Metastatic Pancreatic Carcinoma in the Ovary (tissue), 1 donor: ENCODE measurements around the genes FTHL17, MAGEB16 and SYTL5.

DNA sequence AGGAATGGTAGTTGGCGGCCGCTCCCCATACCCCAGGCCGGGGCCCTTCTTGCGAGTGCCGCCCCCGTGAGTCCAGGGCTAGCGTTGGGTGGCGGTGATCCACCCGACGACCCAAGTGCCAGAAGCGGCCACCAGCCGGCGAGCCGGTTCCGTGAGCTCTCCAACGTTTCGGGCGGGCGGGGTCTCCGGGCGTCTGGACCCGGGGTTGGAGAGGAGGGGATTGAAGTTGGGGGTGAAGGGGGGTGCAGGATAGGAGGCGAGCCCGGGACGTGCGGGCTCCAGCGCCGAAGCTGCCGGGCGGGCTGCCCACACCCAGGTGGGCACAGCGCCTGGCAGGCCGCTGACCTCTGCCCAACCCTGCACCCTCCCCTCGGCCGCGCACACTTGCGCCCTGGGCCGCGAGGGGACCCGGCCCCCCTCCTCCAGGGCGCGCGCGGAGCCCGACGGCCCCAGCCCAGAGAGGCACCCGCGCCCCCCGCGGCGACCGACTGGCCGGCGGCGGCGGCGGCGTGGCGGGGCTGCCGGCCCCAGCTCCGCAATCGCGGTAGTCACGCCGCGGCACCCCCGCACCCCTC is 13.5 kb downstream of the ARX start:
- PRO-cap: no peak

DNA sequence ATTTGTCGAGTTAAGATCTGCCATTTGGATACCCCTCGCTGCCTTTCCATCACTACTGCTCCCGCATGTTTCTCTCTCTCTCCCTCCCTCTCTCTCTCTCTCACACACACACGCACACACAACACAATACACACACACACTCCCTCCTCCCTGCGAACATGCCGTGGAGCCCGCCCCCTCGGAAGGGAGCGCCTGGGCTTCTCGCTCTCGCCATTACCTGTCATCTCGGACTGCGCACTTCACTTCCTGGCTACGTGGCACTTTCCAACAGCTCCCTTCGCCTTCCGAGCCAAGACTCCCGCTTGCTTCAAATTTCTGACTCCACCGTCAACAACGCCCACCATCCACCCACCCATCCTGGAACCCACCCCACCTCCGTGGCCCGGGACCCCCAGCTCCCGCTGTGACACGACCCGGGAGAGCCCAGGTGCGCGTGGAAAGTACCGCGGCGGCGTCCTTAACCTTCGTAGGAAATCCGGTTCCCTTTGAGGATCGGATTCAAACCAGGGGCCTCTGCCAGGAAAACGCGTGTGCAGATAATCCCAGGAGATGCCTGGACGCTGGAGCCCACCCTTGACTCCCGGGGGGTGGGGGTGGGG is 12.6 kb downstream of the ARX start:
- PRO-cap: no peak

GRCh38 chrX:25004479-25004979 is 11.2 kb downstream of the ARX start:
- PRO-cap: no peak

GRCh38 chrX:30613515-30614275 is 36.1 kb upstream of the TASL start:
- PRO-cap: no peak

DNA sequence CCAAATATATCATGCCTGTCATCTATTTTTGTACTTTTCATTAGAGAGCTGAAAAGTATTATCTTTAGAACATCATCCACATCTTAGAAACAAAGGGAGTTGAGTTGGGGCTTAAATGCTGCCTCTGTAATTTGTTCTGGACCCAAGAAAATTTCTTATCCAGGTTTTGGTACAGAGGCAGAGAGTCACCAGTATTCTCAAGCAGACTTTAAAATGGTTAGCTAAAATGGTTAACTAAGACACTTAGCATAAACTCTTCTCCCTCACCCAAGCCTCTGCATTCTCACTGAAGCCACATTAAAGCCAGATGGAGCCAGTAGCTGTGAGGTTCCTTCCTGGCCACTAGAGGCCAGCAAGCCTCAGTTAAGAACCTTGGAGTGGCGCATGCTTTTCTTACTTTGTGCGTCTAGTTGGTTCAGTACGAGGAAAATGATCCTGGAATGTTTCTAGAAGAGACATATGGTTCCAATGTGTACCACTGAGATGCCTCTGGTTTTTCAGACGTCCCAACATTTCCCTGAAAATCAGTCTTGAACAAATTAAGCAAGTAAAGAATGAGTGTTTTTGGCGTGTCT is 82.6 kb upstream of the TAB3 start:
- PRO-cap: no peak

- PRO-cap: no peak
Measured at GRCh38 chrX:31071931-31072326, at the start of gene FTHL17. Gene FTHL17 (minus strand): TSS chrX:31072041.

- PRO-cap: no peak
Measured at GRCh38 chrX:31507994-31508621, 436.3 kb upstream of the FTHL17 start.

- PRO-cap: no peak
Measured at GRCh38 chrX:31670077-31670690, 598.3 kb upstream of the FTHL17 start.

GRCh38 chrX:33188180-33189044 is 22.9 kb downstream of the DMD start:
- PRO-cap: no peak

- PRO-cap: no peak
Measured at GRCh38 chrX:33195082-33195908, 16.1 kb downstream of the DMD start.

DNA sequence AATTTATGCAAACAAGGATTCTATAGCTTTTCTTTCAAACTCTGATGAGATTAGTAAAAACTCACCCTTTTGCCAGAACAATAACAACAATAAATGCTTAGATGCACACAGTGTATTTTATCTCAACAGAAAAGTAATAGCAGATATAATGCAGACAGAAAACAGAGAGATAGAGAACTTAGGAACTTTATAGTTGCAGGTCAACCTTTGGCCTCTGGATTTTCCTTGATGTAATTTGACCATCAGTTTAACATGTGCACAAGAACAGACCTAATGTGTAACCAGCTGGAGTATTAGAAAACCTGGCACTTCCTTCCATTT is 358.6 kb upstream of the MAGEB16 start:
- PRO-cap: no peak

DNA sequence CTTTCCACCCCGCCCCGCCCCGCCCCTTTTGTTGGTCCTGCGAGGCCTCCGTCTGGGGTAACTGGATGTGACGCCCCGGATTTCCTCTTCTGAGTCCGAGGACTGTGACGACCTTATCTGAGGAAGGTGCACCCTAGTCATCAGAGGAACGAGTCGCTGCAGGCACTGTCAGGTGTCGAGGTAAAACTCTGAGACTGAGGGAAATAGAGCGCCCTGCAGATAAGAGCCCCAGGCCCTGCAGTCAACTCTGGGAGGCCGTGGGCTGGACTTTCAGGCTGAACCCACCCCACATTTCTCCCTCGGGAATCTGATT is at the start of gene MAGEB16:
Gene MAGEB16, plus strand, starts transcription at position 104 of the 313 bp plus-strand sequence.
- PRO-cap: no peak

- PRO-cap: no peak
Measured at GRCh38 chrX:36962892-36963936, 45.0 kb upstream of the FAM47C start.

GRCh38 chrX:38006280-38006691 is at the start of gene SYTL5:
Gene SYTL5 (plus strand): TSS chrX:38006553.
- PRO-cap: no peak

DNA sequence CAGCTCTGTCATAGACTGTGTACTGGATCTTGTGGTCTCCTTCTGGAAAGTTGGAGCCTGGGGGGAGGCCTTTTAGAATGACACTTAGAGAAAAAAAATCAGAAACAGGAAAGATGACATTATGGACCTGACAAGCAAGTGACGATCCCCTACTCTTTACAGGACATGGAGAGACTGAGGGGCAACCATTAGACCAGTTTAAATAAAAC is 59.8 kb downstream of the SRPX start:
- PRO-cap: no peak

GRCh38 chrX:38171783-38172304 is 48.8 kb downstream of the SRPX start:
- PRO-cap: no peak

DNA sequence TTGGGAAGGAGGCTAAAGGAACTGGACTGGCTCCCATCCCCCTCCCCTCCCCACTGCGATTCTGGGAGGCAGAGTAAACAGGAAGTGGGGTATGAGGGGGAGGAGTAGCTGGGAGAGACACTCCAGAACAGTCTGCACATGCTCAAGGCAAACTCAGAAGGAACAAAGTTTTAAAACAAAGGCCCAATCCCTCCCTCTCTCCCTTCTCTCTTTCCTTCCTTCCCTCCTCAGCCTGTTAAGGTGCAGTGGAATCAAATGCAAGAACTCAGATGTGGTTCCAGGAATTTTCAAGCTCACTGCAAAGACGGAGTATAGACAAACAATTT is 15.8 kb downstream of the MID1IP1 start:
- PRO-cap: no peak

DNA sequence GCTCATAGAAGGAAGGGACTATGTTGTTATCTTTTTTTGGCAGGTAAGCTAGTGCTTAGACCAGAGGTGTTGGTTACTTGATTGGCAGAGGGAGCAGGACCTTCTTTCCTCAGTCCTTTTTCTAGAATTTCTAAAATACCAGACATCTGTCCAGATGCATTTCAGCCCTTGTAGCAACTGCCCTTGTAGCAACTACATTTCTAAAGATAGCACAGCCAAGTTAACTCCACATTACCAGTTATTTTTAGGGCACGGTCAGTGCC is 62.8 kb downstream of the MID1IP1 start:
- PRO-cap: no peak

GRCh38 chrX:38987155-38987492 is 185.9 kb downstream of the MID1IP1 start:
- PRO-cap: no peak

DNA sequence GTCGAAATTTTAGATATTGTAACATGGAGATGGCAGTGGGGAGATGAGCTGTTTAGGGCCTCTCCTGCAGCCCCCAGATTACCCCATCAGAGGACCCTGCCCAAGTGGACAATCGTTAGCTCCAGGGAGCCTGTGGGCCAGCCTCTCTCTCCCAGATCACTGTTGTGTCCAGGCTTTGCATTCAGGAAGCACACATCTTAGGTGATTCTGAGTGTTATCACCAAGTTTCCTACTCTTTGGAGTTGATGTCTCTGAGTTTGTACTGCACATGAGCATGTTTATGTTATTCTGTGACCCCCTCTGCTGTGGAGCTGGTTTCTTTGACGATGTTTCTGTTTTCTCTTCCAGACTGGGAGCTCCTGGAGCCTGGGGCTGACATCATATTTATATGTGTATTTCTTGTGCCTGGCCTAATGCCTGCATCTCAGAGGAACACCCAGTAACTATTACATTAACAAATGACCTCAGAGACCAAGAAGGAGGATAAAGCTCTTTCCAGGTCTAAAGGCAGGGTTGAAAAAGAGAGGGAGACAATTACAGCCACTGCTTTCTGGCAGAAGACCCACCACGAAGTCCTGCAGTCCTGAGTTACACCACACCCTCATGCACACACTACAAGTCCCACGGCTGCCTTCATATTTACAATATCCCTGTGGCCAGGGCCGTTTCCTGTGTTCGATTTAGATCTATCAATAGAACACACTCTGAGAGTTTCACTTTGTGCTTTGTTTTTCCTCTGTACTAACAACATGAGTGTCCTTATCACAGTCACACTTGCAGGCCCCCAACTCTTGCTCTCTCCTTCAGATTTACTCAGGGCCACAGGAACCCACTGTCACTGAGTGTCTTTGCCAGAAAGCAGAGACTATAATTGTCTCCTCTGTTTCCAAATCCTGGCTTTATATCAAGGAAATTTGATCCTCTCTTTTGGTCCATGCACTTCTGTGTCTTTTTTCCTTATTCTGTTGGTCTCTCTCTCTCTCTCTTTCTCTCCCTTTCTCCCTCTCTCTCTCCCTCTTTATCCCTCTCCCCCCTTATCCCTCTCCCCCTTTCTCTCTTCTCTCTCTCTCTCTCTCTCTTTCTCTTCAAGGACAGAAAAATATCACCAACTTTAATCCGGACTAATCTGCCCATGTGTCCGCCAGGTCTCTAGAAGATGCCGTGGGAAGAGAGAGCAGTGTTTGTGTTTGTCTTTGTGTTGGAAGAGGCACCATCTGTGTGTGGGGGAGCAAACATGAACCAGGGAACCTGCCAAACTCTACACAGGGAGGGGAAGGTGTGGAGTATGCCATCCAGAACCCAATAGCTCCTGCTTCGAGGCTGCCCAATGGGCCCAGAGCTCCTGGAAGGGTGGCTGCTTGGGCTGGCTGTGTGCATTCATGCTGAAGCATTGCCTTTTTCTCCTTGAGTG is 535.6 kb downstream of the MID1IP1 start:
- PRO-cap: no peak